A375 (cell line): ENCODE measurements around a stretch of chr12.

GRCh38 chr12:62679677-62679940, 213.0 kb downstream of the MON2 start:
- RAMPAGE, long total RNA: no peak

DNA sequence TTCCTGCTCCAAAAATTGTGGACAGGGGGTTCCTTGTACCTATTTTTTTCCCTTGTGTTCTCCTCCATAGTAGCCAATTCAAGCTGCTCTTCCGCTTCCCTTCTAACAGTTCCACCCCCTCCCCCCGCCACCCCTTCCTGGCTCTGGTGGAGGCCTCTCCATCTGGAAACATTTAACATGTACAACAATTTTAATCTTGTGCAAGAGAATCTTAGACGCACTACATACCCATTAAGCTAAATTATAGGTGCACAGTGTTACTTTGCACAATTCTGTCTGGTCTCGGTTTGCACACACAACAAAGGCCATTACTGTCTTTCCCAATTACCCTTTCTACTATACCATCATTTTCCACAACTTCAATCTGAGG, 218.3 kb downstream of the MON2 start:
- RAMPAGE, long total RNA: no peak

DNA sequence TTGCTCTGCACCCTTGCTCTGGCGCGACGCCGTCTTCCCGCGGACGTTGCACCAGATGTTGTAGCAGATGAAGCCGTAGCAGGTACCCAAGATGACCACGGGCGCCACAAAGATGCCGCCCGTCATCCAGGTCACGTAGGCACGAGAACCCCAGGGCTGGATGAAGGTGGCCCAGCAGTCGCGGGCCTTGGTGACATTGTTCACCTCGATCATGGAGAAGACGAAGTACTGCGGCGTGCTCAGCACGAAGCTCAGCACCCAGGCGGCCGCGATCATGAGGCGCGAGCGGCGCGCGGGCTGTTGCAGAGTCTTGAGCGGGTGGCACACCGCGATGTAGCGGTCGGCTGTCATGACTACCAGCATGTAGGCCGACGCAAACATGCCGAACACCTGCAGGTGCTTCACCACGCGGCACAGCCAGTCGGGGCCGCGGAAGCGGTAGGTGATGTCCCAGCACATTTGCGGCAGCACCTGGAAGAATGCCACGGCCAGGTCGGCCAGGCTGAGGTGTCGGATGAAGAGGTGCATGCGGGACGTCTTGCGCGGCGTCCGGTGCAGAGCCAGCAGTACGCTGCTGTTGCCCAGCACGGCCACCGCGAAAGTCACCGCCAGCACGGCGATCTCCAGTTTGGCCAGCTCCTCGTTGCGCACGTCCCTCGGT, 817 bp downstream of the AVPR1A start:
- RAMPAGE, long total RNA: no peak

GRCh38 chr12:63861991-63863127, 17.9 kb downstream of the SRGAP1 start:
- RAMPAGE, long total RNA: no peak

- RAMPAGE, long total RNA: no peak
Measured at GRCh38 chr12:63944832-63945361, 100.4 kb downstream of the SRGAP1 start.

DNA sequence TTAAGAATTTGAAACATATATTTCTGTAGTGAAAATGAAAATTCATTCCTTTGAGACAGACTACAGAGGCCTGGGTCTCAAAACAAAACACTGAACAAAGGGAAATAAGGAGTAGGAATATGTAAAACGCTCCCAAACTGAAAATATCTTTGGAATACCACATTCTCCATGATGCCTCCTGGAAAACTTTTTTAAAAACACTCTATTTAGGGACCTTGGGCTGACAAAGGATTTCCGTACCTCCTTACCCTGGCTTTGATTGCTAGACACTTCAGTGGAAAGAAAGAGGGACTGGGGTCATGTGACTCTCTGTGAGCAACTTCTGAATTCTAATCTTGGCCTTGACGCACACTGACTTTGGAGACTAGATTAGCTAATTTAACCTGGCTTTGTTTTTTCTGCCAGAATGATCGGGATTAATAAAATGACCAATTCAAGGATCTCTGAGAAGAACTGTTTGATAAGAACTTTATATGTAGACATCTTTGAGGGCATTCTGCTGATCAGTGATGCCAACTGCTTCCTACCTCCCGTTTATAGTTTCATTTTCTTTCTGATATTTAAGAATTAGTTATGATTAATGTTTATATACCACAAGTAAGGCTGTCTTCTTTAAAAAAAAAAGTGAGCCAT, 181.1 kb downstream of the SRGAP1 start:
- RAMPAGE, long total RNA: no peak

GRCh38 chr12:64195316-64195844, 26.7 kb downstream of the KICS2 start:
- RAMPAGE, long total RNA: no peak

GRCh38 chr12:64456108-64456516, 4.2 kb downstream of the TBK1 start:
- RAMPAGE, long total RNA: no peak

DNA sequence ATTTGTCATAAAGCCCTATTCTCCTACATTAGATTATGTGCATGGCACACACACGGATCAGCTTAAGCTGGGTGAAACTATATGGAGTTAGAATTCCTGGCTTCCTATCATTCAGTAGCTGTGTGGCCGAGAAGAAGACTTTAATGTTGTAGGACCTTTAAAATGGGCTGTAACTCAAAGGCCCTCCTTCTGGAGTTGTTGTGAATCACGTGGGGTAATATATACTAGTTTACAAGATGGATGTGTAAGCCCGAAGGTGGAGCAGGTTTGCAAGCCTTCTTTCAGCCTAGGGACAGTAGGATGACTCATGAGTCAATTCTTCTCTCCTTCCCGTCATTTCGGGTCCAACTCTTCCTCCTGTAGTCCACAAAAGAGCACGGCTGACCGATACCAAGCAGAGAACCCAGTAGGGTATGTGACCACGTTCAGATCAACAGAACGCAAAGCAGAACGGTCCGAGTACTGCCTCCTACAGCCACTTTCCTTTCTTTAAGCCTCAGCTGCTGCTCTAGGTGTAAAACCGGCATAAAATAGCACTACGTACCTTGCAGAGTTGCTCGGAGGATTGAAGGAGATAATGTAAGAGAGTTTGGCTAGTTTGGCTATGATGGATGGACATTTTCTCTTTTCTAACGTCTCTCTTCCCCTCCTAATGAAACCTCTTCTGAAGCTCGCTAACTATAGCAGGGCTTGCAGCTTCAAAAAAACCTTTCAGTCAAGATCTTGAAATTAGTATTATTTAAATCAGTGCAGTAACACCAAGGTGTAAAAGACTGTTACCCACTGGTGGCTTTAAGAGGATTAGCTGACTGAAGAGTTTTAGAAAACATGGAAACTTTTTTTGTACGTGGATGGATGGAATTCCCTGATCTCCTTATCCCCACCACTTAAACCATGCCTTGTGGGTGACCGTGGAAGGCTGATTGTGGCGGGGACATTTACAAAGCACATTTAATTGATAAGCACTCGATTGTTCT, 1.2 kb upstream of the RASSF3 start:
- RAMPAGE, long total RNA: no peak

DNA sequence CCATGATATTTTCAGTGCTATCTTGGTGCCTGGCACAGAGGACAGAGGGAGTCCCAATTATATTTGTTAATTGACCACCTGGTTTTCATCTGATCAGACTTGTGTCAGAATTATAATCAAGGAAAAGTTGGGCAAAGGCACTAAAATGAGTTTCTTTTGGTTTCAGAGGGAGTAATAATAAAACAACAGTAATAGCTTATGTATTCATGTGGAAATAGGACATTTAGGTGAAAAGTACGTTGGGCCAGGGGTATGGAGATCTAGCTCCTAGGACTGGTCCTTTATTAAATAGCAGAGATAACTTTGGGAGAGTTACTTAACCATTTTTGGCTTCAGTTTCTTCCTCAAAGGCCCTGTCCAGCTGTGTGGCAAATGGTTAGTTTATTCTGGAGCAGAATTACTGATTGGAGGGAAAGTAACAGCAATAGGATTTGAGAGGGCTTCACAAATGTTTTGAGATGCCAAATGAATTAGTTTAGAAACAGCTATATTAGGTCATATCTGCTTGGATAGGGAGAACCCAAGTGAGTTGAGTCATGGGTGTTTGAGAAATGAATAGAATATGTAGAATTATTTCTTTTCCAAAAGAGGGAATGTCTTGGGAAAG, 17.3 kb downstream of the RASSF3 start:
- RAMPAGE, long total RNA: no peak

DNA sequence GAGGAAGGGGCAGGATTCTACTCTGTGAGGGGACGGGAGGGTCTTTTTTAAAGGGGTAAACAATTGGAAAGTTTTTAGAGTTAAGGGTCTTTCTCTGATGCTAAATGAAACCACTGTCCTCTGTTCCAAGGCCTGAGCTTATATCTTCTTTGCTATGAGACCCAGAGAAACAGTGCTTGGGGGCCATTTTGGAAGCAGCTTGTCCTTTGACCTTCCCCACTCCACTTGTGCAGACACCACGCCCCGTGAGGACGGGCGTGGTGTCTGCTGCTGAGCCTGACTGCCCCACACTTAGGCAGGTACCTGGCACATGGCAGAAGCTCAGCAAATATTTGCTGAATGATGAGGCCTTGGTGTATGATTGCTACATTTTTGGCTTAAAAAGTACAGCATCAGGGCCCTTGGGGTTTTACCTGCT, 69.9 kb downstream of the RASSF3 start:
- RAMPAGE, long total RNA: no peak

- RAMPAGE, long total RNA: no peak
Measured at GRCh38 chr12:64687967-64688881, 71.0 kb downstream of the GNS start.

- RAMPAGE, long total RNA: no peak
Measured at GRCh38 chr12:65327476-65328112, 49.1 kb downstream of the MSRB3 start.

DNA sequence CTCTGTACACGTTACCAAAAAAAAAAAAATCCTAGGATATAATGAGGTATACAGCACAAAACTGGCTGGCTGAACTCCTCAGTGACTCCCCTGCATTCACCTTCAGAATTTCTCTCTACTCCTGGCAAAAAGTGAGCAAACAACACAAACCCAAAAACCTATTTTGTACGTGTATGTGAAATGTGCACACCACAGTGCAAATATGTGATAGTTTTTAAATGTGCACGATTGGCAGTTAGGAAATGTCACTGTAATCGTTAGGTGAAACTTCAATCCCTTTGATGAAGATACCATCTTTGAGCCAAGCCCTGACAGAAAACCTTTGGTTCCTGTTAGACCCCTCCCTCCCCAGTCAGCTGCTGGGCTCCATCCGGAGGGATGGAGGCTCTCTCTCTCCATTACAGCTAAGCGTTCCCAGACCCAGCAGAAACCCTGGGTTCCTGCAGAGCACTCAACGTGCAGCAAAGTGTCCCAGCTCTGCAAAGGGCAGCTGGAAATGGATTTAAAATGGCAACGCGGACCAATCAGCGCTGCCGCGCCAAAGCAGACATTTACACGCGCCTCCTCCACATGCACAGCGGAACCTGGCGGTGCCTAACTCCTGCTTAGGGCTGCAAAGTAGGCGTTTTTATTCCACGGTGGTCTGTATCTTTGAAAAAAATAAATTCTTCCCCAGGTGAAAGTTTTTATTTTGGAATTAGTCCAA, 1.6 kb upstream of the HMGA2 start:
- RAMPAGE, long total RNA: no peak

DNA sequence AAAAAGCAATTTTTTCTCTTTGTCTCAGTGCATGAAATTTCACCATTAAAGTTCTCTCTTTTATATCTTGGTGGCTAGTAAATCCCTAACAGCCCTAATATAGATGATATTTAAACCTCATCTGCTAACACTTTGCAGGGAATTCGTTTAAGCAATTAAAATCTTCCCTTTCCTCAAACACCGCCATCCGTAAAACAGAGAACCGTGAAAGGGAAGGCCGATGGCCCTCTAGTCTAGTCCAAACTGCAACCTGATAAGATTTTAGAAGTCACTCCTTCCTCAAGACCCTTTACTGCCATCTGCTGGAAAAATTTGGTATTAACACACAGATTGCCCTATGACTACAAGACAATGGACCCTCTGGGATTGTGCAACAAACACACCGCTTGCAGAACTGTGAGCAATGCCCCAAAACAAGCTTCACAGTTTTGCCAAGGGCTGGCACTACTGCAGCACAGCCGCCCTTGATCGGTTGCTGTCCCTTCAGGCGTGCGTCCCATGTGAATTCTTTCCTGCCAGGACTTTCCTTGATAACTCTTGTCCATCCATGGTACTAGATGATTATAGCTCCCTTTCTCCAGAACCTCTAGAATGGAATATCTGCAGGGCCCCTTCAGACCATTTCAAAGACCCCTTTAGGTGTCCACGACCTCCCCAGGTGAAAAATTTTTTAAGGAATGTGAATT, 23.1 kb downstream of the LLPH start:
- RAMPAGE, long total RNA: no peak

DNA sequence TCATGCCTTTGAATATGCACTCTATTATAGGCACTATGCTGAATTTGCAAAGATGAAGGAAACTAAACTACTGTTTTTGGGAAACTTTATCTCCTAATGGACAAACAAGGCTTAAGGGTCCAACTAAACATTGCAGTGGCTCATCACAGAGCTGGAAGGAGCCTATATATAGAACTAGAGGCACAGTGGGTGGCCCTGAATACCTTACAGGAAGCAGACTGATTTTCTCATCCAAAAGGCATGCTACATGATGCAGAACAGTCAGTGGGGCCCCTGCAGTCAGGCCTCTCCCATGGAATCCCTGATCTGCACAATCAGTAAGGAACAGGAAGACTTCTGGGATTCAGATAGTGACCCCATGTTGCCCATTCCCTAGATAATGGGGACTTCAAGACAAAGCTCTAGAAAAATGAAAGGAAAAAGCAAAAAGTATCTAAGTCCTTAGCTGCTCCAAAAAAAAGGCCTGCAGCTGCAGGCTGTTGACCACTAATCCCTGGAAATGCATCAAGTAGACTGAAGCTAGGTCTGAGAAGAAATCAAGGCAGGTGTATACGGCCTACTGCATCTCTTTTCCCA, 1.9 kb upstream of the LLPH start:
- RAMPAGE, long total RNA: no peak

DNA sequence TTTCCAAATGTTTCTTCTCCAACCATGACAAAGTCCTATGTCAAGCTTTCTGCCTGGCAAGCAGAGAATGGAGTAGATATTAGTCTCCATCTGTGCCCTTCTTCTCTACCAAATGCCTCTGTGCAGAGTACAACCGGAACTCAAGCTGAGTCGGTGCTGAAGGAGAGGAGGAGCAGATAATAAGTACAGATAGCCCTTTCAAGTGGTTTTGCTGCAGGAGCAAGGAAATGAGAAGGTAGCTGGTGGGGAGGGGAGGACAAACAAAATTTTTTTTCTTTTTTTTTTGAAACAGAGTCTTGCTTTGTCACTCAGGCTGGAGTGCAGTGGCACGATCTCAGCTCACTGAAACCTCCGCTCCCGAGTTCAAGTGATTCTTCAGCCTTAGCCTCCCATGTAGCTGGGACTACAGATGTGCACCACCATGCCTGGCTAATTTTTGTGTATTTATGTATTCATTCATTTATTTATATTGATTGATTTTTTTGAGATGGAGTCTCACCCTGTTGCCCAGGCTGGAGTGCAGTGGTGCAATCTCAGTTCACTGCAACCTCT, 14.1 kb upstream of the HELB start:
- RAMPAGE, long total RNA: no peak

DNA sequence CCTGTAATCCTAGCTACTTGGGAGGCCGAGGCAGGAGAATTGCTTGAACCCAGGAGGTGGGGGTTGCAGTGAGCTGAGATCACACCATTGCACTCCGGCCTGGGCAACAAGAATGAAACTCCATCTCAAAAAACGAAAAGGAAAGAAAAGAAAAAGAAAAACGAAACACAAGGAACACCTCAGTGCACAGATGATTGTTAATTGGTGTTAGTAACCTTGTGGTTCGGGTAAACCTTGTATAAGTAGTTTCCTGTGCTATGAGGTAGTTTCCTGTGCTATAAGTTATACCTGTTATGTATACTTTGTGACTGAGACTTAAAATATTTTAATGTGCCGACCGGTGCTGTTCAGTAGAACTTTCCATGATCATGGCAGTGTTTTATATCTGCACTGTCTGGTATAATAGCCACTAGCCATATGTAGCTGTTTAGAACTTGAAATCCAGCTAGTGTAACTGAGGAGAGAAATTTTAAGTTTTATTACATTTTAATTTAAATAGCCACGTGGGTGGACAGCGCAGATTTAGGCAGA, 1.3 kb downstream of the HELB start:
- RAMPAGE, long total RNA: no peak

DNA sequence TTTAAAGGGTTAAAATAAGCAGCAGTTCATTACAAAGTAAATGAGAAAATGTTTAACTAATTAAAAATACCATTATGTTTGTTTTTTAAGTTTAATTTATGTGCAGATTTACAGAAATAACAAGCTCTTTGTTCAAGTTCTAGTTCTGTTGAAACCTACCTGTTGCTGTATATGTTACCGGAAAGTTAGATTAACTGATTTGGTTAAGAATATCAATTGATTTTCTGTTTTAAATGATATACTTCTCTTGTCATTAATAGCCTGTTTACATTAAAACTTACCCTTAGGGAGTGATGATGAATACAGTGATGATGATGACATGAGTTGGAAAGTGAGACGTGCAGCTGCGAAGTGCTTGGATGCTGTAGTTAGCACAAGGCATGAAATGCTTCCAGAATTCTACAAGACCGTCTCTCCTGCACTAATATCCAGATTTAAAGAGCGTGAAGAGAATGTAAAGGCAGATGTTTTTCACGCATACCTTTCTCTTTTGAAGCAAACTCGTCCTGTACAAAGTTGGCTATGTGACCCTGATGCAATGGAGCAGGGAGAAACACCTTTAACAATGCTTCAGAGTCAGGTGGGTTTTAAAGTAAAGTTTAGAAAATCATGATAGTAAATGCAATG, 33.0 kb downstream of the CAND1 start:
- RAMPAGE, long total RNA: no peak

DNA sequence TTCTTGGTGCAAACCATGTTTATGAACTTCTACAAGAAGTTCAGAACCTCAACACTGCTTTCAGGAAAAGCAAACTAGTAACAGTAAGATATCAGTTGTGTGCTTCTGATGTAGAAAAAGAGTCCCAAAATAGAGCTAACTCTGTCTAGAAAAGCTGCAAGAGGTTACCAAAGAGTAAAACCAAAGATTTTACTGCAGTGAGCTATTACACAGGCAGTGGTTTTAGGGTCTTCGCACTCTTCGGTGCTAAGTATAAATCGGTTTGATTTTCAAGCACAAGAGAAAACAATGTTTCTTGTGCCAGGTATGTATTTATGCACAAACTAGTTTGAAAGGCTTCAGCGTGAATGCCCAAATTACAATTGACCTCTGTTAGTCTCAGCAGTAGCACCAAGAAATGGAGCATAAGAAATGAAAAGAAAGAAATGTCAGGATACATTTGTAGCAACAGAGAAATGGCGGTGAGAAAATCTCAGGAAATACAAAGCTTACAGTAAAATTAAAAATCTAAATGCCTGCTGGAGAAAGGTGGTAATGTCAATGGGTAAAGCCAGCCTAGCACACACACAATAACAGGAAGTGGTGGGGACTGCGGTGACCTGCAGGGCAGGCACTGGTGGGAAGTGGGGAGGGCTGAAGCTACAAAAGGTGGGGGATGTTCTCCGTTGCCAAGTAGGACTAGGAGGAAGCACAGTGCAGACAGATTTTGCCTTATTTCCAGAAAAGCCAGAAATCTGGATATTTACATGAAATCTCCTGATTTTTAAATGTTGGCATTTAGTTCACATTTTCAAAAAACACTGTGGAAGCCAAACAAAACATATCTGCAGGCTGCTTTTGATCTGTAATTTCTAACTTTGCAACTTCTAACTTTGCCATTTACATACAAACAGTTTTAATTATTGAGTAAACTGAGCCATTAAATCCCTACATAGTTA, 17.9 kb upstream of the DYRK2 start:
- RAMPAGE, long total RNA: no peak